ENCODE data around the gene TMEM39B.

- RRBS = no CpG with 5 or more reads among the region's 4 CpGs
CAGE:
- cytosol, long polyA plus RNA = no peak
- long polyA plus RNA = no peak
- nucleus, long polyA plus RNA = no peak
Measured at GRCh38 chr1:31563987-31564461, 12.3 kb upstream of the TINAGL1 start.

DNA sequence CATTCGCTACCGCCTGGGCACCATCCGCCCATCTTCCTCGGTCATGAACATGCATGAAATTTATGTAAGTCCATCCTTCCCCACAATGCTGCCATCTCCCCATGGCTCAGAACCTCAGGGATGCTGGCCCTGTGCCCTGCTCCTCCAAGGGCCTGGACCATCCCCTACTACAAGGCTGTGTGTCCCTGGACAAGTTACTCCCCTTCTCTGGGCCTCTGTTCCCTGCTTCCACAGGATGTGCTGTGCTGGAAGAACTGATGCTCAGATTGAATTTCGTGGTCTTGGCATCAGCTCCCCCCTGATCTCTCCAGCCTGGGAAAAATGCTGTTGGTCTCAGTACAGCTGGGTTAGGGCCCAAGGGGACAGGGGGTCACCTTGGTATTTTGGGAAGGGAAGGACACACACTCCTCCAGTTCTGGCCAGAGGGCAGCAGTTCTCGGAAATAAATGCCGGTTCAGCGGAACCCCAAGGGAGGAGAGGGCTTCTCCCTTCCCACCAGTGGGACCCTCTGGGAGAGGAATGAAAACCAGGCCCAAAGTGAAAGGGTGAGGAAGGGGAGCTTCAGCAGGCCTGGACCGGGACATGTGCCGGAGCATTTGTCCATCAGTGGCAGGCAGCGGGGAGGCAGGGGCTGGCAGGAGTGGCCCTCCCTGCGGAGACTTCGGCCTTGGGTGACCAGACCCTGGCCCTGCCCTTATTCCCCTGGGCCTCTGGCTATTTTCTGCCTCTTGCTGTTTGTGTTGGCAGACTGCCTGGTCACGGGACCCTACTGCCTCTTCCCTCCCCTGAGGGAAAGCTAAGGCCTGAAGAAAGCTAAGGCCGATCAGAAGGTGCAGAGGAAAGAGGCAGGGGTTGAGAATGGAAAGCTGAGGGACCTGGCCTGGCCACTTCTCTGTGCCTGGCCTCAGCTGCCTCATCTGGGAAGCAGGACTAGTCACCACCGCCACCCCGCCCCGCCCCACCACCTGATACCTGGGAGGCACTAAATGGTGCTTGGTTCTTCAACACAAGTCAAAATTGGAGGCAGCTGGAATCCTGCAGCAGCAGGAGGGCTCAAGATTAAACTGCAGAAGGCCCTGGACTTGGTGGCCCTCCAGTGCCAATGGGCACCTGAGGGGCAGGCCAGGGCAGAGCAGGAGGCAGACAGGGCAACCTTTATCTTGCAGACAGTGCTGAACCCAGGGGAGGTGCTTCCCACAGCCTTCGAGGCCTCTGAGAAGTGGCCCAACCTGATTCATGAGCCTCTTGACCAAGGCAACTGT lies 7.6 kb downstream of the TINAGL1 start:
- RRBS = no CpG with 5 or more reads among the region's 19 CpGs
CAGE:
- cytosol, long polyA plus RNA = no peak
- long polyA plus RNA = no peak
- nucleus, long polyA plus RNA = no peak

GRCh38 chr1:31669551-31670819 lies 25.3 kb upstream of the PEF1 start:
- RRBS = no CpG with 5 or more reads among the region's 36 CpGs
CAGE:
- cytosol, long polyA plus RNA = no peak
- long polyA plus RNA = no peak
- nucleus, long polyA plus RNA = no peak

DNA sequence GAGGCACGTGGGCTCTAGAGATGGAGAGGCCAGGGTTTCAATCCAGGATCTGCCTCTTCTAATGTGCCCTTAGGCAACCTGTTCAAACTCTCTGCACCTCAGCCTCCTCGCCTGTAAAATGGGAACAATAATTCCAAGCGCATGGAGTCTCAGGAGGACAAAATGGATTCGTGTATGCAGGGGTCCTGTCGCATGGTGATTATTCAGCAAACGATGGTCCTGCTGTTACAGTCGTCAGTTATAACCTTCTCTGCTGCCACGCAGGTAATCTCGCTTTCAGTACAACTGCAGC lies 23.7 kb downstream of the COL16A1 start:
- RRBS = no CpG with 5 or more reads among the region's 9 CpGs
CAGE:
- cytosol, long polyA plus RNA = no peak
- long polyA plus RNA = no peak
- nucleus, long polyA plus RNA = no peak

DNA sequence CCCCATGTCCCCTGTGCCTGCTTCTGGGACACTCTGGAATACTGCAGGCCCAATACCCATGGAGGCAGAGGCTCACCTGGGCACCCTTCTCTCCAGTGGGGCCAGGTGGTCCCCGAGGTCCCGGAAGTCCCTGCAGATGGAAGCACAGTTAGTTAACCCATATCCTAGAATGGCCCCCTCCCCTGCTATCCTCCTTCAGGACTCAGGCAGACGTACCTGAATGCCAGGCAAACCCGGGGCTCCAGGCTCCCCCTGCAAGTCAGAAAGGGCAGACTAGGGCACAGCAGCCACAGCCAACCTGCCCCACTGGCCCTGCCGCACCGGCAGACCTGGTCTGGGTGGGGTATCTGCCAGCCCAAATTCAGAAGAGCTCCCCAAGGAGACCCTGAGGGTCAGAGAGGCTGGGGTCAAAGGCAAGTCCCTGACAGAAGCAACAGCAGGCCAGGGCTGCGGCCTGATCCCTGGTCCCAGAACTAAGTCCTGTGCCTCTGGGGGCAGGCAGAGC lies 20.6 kb downstream of the COL16A1 start:
- RRBS = 96% methylated on average over 5 of the region's 7 CpGs
CAGE:
- cytosol, long polyA plus RNA = no peak
- long polyA plus RNA = no peak
- nucleus, long polyA plus RNA = no peak

- RRBS = no CpG with 5 or more reads among the region's 9 CpGs
CAGE:
- cytosol, long polyA plus RNA = no peak
- long polyA plus RNA = no peak
- nucleus, long polyA plus RNA = no peak
Measured at GRCh38 chr1:31695780-31696662, 7.8 kb downstream of the COL16A1 start.

GRCh38 chr1:31881109-31881606 lies 57.0 kb downstream of the PTP4A2 start:
- RRBS = no CpG with 5 or more reads among the region's 3 CpGs
CAGE:
- cytosol, long polyA plus RNA = no peak
- long polyA plus RNA = no peak
- nucleus, long polyA plus RNA = no peak

DNA sequence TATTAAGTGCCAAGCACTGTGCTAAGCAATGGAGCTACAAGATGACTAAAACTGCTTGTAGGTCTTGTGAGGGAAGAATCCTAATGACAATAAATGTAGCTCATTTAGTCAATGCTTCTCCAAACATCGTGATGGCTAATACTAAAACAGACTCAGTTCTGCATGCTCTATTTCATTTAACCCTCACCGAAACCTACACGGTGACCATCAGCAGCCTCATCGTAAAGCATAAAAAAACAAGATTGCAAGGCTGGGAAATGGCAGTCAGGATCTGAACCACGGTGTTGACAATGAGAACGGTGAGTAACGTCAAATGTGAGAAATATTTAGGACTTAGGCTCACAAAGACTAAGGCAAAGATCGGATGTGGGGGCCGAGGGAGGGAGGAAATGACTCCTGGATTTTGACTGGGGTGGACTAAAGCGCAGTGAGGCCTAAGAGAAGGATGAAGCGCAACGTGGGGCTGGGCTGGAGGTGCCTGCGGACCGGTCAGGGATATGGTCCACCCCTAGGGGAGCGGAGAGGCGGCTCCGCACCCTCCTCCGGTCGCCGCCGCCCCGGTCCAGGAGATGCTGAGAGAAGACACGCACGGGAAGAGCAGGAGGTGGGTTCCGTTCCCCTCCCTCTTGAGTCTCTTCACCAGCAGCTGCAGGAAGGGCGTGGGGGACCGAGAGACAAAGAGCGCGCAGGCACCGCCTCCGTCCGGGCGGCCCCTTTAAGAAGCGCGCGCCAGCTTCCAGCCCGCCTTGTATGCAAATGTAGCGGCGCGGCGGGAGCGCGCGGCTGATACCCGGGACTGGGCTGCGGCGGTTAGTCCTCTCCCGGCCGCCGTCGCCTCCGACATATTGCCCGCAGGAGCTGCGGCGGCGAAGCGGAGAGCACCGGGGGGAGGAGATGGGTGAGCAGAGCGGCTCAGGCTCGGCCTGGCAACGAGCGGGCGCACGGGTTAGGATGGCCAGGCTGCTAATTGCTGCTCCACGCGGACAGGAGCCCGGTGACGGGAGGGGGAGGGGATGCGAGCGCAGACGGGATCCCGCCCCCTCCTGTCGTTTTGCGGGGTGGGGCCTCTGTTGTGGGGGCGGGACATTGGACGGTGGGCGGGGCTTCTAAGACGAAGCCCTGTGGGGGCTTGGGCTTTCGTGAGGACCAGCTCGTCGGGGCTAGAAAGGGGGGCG lies at the start of gene TMEM39B:
TSS of gene TMEM39B (plus strand) at position 786 of the 1,175 bp plus-strand sequence.
- RRBS = 2% methylated on average over 33 of the region's 82 CpGs
CAGE:
- cytosol, long polyA plus RNA = no peak
- long polyA plus RNA = no peak
- nucleus, long polyA plus RNA = no peak

- RRBS = no CpG with 5 or more reads among the region's 9 CpGs
CAGE:
- cytosol, long polyA plus RNA = no peak
- long polyA plus RNA = no peak
- nucleus, long polyA plus RNA = no peak
Measured at GRCh38 chr1:32179096-32179439, 407 bp upstream of the TXLNA start.

GRCh38 chr1:32254956-32256033 lies 4.2 kb downstream of the LCK start:
- RRBS = no CpG with 5 or more reads among the region's 10 CpGs
CAGE:
- cytosol, long polyA plus RNA = no peak
- long polyA plus RNA = no peak
- nucleus, long polyA plus RNA = no peak

GRCh38 chr1:32321759-32322299 lies 14.2 kb downstream of the MARCKSL1 start:
- RRBS = 100% methylated on average over 2 of the region's 4 CpGs
CAGE:
- cytosol, long polyA plus RNA = no peak
- long polyA plus RNA = no peak
- nucleus, long polyA plus RNA = no peak

DNA sequence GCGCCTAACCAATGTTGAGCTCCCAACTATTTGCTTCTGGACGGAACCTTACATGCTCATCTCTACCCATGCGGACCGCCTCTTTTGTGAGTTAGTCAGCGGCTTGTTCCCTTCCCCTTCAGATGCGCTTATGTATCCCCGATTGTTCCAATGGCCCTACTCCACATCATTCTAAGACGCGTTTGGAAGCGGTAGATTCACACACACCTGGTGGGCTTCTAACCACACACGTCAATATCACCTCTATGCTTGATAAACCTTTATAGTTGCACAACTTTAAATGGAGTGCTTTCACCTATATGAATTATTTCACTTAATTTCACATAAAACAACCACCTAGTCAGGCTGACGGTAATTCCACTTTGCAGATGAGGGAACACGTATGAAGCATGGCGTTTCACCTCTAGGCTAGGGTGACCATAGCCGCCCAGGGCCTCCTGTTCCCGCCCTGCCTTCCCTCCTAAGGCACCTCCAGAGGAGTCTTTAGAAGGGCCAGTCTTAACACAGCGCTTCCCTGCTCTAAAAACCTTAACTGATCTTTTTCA lies 981 bp downstream of the ZBTB8A start:
- RRBS = no CpG with 5 or more reads among the region's 17 CpGs
CAGE:
- cytosol, long polyA plus RNA = no peak
- long polyA plus RNA = no peak
- nucleus, long polyA plus RNA = no peak

DNA sequence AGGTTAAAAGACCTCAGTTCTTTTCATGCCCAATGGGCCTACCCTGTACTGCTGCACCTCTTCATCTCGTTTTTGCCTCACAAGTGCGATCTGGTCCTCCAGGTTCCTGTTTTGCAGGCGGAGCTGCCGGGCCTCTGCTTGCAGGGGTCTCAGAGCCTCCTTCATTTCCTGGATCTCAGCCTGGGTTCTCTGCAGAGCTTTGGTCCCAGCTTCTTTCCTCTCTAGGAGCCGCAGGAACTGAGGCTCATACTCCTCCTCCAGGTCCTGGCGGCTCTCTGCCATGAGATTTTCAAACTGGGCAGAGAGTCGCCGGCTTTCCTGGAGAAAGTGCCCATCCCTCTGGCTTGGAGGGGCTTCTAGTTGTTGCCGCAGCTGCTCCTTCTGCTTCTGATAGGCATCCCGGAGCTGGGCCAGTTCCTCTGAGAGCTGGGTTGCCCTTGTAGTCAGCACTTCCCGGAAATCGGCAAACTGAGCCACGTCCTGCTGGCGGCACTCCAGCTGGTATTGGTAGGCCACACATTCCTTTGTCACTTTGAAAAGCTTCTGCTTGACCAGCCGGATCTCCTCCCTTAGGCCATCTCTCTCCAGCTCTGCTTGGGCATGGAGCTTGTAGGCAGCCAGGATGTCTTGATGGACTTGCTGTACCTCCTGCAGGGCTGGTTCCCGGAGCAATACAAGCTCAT lies 7.6 kb downstream of the SYNC start:
- RRBS = 81% methylated on average over 5 of the region's 16 CpGs
CAGE:
- cytosol, long polyA plus RNA = no peak
- long polyA plus RNA = no peak
- nucleus, long polyA plus RNA = no peak

GRCh38 chr1:32704061-32704528 lies 1.5 kb upstream of the SYNC start:
- RRBS = no CpG with 5 or more reads among the region's 10 CpGs
CAGE:
- cytosol, long polyA plus RNA = no peak
- long polyA plus RNA = no peak
- nucleus, long polyA plus RNA = no peak

- RRBS = no CpG with 5 or more reads among the region's 2 CpGs
CAGE:
- cytosol, long polyA plus RNA = no peak
- long polyA plus RNA = no peak
- nucleus, long polyA plus RNA = no peak
Measured at GRCh38 chr1:32761907-32762266, 20.3 kb downstream of the KIAA1522 start.

DNA sequence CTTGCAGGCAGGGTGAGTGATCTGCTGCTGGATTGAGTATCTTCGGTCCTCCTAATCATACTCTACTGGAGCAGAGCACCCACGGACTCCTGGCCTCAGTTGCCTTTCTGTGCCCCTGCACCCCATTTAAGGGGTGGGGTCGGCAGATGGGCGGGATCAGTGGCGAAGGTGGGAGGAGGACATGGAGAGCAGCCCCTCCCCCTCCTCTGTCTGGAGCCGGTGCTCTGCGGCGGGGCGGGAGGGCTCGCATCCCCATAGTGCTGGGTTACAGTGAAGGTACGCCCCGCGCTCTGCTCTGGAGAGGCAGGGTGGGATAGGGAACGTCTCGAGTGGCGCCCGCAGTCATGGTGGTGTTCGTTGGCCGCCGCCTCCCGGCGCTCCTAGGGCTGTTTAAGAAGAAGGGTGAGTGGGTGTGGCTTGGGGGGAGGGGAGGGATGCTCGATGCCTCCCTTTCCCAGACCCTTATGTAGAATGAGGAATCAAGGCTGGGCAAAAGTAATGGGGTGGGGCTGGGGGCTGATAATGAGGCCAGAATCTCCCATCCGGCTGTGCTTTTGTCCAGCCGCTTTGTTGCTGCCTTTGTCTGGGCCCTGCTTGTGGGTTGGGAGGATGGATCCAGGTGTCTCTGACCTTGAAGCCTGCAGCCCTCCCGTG lies 23.9 kb downstream of the KIAA1522 start:
- RRBS = no CpG with 5 or more reads among the region's 26 CpGs
CAGE:
- cytosol, long polyA plus RNA = no peak
- long polyA plus RNA = no peak
- nucleus, long polyA plus RNA = no peak

DNA sequence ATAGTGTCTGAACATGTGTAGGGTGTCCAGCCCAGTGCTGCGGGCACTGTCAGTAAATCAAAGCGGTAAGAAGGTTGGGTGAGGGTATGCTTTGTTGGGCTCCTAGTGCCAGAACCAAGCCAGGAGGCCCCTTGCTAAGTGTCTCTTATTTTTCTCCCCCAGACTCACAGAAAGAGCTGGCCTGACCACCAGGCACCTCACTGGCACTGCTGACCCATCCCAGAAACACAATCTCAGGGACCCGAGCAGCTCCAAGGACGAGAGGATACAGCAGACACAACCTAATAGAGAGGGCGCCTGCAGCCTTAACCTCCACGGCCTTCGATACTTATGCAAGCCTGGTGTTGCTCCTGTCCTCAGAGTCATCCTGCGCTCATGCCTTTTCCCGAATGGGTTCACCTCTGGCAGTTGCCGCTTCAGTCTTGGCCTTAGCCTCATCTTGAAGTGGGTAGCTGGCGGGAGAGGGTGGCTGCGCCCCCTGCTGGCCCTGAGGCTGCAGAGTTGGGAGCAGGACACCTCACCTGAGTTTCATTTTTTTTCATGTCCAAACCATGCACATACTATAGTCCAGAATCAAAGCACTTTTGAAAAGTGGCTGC lies 31.2 kb downstream of the KIAA1522 start:
- RRBS = no CpG with 5 or more reads among the region's 12 CpGs
CAGE:
- cytosol, long polyA plus RNA = no peak
- long polyA plus RNA = no peak
- nucleus, long polyA plus RNA = no peak

GRCh38 chr1:32871486-32872011 lies 837 bp upstream of the FNDC5 start:
- RRBS = no CpG with 5 or more reads among the region's 8 CpGs
CAGE:
- cytosol, long polyA plus RNA = no peak
- long polyA plus RNA = no peak
- nucleus, long polyA plus RNA = no peak

GRCh38 chr1:32872378-32873175 lies 1.9 kb upstream of the FNDC5 start:
- RRBS = 33% methylated on average over 3 of the region's 15 CpGs
CAGE:
- cytosol, long polyA plus RNA = no peak
- long polyA plus RNA = no peak
- nucleus, long polyA plus RNA = no peak

DNA sequence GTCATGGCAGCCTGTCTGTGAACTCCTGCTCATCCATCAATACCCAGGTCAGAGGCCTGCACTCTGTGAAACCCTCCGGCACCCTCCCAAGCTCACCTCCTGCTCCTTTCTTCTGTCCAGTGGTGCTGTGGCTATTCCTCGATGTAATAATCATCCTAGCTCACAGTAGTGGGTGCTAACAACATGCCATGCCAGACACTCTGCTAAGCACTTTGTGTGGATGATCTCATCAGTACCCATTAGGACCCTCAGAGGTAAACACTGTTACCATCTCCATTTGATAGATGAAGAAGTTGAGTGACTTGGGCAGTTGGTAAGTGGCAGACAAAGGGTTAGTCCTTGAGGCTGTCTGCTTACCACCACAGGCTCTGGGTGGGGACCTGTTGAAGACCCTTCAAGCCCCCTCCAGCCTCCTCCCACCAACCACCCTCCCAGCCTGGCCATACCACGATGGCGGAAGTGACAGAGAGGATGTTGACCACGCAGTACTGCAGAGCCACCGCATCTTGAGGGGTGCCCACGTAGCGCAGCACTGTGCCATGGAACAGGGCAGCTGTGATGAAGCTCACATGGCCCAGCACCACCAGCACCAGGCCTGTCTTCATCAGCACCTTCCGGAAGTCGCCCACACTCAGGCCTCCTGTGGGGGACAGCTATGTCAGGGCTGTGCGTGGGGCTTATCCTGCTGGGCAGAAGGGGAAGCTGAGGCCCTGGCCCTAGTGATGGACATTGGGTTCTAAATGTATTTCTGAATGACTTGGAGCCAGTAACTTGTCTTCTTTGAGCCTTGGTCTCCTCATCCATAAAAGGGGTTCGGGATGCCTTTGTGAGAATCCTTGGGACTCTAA lies 3.3 kb downstream of the TMEM54 start:
- RRBS = no CpG with 5 or more reads among the region's 12 CpGs
CAGE:
- cytosol, long polyA plus RNA = no peak
- long polyA plus RNA = no peak
- nucleus, long polyA plus RNA = no peak

Measured in SK-N-SH (cell line).